ENCODE measurements around the genes ATP5MG, FOXR1 and RPS25.

DNA sequence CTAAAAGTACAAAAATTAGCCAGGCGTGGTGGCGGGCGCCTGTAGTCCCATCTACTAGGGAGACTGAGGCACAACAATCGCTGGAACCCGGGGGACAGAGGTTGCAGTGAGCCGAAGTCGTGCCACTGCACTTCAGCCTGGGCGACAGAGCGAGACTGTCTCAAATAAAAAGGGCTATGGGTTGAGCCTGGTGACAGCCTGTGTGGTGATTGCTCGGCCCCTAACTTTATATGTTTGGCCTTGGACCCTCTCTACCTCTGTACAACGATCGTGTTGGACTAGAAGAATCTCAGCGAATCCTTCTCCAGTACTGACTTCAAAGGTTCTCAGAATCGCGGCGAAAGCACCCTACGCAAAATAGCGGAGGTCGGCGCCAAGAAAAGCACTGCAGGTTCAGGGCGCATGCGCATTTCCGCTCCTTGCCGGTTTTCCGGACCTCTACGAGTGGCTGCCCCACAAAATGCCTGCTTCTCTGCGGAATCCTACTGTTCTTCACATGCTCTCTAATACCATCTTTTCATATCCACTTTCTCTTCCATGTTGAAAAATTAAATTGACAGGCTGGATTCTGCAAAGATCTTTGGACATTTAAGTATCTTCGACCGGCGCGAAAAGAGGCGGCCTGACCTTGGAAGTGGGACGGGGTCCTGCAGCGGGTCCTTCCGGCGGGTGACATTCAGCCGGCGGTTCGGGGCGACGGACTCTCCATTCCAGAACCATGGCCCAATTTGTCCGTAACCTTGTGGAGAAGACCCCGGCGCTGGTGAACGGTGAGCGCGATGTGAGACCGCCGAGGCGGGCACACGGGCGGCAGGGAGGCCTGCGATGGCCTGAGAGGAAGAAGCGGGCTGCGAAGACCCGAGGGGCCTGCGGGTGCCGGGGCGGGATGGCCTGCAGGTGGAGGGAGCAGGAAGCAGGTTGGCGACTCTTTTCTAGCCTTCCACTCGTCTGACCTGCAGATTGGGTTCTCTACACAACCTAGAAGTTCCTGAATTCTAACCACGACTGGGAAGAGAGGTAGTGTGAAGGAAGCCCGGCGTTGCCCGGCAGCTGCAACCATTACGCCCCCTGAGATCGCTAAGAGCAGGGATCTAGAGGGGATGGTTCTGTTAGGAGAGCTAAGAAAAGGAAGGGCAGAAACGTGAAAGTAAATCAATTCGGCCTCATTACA lies at the start of gene ATP5MG:
Gene ATP5MG (plus strand): TSS at position 659 of the 1,171 bp plus-strand sequence.
- RRBS: 3% methylated on average over 14 of the region's 69 CpGs

GRCh38 chr11:118402119-118402604 lies 756 bp downstream of the ATP5MG start:
- RRBS: no CpG with 5 or more reads among the region's 13 CpGs

GRCh38 chr11:118437019-118437869 lies 952 bp downstream of the KMT2A start:
- RRBS: 6% methylated on average over 12 of the region's 30 CpGs

DNA sequence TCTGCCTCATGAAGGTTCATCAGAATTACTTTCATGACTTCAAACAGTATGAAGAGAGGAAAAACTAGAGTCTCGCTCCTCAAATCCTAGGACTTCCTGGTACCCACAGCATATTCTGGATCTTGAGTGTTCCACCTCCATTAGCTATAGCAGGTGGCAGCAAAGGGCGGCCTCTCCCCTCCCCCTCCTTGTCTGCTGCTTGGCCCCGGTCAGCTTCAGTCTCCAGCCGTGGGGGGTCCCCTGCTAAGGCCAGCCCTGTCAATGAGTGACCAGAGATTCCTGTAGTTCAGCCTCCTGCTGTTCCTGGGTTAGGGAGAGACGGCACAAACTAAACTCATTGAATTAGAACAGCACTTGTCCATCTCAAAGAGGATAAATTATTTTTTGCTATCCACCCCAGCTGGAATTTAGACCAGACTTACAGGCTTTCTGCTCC lies 1.3 kb upstream of the PHLDB1 start:
- RRBS: no CpG with 5 or more reads among the region's 5 CpGs

- RRBS: 44% methylated on average over 9 of the region's 55 CpGs
These were observed 27.6 kb downstream of the PHLDB1 start for GRCh38 chr11:118634738-118635766.

DNA sequence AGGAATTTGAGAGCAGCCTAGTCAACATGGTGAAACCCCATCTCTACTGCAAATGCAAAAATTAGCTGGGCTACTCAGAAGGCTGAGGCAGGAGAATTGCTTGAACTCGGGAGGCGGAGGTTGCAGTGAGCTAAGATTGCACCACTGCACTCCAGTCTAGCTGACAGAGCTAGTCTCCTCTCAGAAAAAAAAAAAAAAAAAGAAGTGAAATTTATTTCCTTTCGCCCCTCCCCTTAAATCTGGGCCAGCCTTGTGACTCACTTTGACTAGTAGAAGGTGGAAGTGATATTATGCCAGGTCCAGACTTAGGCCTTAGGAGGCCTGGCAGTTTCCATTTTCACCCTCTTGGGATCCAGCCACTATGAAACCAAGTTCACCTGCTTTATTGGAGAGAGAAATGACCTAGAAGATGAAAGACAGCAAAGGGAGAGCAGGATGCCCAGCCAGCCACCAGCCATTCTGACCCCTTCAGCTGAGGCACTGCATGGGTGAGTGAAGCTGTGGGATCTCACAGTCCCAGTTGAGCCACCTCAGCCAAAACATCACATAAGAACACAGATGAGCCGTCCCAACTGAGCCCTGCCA lies 20.8 kb upstream of the TREH start:
- RRBS: no CpG with 5 or more reads among the region's 4 CpGs

- RRBS: no CpG with 5 or more reads among the region's 2 CpGs
These were observed 19.5 kb upstream of the CXCR5 start for GRCh38 chr11:118864225-118864571.

DNA sequence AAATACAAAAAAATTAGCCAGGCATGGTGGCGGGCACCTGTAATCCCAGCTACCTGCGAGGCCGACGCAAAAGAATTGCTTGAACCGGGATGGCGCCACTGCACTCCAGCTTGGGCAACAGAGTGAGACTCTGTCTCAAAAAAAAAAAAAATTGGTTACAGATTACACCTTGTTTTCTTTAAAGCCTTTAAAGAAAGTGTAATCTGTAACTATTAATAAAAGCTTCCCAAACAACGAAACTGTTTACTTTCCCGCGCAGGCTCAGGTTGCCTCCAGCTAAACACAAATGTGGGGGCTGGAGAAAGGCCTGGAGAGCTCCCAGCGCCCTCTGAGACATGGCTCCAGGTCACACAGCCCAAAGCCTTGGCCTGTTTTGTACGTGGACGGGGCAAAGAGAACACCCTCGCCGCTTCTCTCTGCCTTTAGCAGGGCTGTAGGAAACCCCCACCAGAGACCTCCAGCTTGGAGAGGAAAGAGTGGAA lies 14.0 kb upstream of the CXCR5 start:
- RRBS: no CpG with 5 or more reads among the region's 14 CpGs

DNA sequence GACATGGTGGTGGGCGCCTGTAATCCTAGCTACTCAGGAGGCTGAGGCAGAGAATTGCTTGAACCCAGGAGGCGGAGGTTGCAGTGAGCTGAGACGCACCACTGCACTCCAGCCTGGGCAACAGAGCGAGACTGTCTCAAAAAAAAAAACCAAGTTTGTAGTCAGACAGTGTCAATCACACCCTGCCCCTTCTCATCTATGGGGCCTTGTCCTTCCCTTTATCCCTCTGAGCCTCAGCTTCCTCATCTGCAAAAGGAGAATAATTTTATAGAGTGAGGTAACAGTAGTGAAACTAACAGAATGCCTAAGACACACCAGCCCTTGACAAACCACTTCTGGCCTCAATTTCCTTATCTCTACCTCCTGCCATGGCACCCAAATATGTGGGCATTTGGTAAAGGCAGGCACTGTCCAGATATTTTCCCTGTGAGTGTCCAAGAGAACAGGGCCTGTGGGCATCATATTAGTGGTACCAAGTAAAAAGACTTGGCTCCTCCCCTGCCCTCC lies 10.7 kb downstream of the BCL9L start:
- RRBS: no CpG with 5 or more reads among the region's 4 CpGs

DNA sequence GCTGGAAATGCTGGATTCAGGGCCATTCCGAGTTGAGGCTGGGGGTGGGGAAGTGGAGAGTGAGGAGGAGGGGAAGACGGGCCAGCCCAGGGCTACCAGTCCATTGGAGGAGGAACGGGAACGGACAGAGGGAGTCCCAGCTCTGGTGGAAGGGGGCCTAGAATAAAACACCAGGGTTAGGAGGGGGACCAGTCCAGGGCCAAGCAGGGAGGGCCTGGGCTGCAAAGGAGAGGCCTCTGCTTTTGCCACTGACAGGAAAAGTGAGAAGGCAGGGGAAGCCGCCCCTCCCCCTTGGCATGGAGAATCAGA lies 4.3 kb downstream of the BCL9L start:
- RRBS: no CpG with 5 or more reads among the region's 5 CpGs

GRCh38 chr11:118971629-118972052 lies at the start of gene FOXR1:
Gene FOXR1, plus strand, starts transcription at chr11:118971761.
- RRBS: 60% methylated on average over 1 of the region's 34 CpGs

DNA sequence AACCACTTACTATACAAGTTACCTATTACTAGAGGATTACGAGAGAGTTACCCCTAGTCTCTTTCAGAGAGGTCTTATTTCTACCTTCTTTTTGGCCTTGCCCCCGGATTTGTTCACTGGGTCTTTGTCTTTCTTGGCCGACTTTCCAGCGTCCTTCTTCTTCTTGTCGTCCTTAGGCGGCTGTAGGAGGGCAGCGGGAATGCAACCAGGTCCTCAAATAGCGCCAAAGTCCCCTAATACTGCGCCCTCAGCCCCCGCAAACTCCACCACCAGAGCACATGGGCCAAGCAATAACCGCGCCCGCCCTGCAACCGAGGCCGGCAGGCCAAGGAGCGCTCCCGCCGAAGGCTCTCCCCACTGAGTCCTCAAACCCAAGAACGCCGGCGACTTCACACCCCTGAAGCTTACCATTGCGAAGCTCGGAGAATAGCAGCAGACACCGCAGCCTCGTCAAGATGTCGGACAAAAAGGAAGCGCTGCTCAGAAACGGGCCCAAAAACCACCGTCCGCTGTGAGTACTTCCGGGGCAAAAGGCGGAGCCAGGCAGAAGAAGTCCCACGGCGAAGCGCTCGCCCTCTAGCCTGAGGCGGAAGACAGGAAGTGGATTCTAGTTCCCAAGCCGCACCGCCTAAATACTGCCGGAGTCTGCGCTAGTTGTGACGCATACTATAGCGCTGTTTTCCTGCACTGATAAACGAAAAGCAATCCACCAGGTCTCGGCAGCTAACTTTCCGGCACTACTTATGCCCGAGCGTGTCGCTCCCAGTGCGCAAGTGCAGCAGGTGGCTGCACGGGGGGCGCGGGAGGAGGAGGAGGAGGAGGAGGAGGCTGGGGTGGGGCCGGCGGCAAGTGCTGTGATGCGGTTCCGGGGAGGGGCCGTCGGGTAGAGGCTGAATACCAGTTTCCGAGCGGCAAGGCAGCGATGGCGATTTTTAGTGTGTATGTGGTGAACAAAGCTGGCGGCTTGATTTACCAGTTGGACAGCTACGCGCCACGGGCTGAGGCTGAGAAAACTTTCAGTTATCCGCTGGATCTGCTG lies at the start of gene RPS25:
Gene RPS25 (minus strand): TSS at position 470 of the 1,039 bp plus-strand sequence.
- RRBS: 4% methylated on average over 12 of the region's 68 CpGs

DNA sequence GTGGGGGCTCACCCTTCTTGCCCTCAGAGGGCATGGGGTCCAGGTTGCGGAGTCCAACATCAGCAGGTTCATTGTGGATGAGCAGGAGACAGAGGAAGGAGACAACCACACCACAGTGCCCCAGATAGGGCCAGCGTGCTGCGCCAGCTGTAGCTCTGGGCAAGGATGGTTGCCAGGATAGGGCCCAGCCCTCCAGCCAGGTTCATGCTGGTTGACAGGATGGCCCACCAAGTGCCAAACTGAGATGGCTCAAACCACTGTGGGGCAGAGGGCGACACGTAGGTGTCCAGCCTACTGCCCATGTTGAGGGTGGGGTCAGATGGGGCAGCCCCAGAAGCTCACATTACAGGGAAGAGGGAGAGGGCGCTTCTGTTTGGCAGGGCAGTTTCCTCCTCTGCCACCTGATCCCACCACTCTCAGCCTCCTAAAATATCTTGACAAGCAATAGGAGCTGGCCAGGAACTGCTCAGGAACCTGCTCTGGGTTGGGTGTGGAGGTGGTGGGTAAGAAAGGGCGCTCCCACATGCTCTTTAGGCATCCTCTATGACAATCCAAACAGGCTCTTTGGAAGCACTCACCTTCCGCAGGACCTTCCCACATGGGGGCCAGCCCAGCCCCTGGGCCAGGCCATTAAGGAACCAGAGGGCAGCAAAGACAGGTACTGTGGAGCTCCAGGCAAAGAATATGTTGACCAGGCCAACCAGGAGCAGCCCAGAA lies 9.2 kb downstream of the TRAPPC4 start:
- RRBS: no CpG with 5 or more reads among the region's 8 CpGs

DNA sequence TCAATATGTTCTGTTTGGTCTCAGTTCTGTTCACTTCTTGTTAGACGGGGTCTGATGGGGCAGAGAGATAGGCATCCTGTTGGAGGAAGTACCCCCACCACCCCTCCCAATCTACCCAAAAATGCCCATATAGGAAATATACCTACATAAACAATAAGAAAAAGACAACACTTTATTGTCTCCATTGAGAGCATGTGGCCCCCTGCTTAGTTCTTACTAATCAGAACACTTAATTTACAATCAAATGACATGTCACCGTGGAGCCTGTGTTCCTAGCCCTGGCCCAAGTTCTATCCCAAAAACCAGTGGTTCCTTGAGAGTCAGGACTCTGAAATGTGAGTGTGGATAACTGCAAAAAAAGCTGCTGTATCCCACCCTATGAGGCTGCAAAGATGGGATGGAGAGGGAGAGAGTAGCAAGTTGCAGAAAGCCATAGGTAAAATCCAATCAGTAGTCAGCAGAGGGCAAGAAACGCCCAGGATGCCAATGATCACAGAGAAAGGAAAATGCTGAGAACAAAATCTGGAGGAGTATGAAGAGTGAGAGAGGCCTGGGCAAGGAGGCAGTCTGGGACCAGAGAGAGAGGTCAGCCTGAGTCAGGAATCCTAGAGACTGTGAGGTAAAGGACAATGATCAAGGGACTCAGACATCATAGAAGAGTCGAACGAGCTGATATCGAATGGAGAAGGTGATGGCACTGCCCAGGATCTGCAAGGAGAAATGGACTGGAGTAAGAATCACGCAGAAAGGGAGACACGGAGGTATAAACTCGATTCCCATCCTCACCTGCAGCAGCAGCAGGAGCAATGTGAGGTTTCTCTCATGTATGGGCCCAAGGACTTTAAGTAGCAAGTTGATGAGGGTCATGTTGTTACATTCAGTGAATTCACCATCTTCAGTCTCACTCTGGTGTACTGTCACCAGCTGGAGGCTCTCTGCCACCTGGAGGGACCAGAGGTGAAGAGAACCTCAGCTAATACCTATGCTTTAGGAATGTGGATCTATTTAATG lies 1.4 kb upstream of the H2AX start:
- RRBS: no CpG with 5 or more reads among the region's 9 CpGs

DNA sequence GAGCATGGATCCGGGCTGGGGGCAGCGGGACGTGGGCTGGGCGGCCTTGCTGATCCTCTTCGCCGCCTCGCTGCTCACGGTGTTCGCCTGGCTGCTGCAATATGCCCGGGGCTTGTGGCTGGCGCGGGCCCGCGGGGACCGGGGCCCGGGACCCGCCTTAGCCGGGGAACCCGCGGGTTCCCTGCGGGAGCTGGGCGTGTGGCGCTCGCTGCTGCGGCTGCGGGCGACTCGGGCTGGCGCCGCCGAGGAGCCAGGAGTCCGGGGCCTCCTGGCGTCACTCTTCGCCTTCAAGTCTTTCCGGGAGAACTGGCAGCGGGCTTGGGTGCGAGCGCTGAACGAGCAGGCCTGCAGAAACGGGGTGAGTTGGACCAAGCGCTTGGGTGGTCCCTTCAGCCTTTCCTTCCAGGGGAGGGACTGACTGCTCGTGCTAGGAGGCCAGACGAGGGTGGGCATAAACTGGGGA lies 625 bp downstream of the C2CD2L start:
- RRBS: 1% methylated on average over 20 of the region's 43 CpGs

DNA sequence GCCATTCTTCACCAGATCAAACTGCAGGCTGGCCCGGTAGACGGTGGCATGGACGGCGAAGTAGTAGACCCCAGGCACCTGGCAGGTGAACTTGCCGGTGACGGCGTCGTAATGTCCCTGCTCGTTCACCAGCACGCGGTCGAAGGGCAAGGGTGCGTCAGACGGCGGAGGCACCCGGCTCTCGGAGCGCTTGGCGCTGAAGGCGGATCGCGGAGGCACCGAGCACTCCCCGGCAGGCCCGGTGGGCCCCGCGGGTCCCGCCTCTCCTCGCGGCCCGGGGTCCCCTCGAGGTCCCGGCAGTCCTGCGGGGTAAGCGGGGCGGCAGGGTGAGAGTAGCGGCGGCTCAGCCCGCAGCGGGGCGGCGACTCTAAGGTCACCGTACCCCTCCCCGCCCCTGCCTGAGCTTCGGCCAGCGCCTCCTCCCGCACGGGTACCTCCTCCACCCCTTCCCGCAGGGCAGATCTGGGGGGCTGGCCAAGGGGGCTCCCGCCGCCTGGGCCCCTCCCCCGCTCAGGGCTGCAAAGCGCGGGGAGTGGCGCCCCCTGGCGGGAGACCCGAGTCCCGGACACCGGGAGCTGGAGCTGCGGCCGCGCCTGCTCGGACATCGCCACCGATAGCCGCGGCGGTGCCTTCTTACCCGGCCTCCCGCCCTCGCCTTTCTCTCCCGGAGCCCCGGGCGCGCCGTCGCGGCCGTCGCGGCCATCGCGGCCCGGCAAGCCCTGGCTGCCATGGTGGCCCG lies 967 bp downstream of the C1QTNF5 start:
- RRBS: 7% methylated on average over 51 of the region's 85 CpGs

DNA sequence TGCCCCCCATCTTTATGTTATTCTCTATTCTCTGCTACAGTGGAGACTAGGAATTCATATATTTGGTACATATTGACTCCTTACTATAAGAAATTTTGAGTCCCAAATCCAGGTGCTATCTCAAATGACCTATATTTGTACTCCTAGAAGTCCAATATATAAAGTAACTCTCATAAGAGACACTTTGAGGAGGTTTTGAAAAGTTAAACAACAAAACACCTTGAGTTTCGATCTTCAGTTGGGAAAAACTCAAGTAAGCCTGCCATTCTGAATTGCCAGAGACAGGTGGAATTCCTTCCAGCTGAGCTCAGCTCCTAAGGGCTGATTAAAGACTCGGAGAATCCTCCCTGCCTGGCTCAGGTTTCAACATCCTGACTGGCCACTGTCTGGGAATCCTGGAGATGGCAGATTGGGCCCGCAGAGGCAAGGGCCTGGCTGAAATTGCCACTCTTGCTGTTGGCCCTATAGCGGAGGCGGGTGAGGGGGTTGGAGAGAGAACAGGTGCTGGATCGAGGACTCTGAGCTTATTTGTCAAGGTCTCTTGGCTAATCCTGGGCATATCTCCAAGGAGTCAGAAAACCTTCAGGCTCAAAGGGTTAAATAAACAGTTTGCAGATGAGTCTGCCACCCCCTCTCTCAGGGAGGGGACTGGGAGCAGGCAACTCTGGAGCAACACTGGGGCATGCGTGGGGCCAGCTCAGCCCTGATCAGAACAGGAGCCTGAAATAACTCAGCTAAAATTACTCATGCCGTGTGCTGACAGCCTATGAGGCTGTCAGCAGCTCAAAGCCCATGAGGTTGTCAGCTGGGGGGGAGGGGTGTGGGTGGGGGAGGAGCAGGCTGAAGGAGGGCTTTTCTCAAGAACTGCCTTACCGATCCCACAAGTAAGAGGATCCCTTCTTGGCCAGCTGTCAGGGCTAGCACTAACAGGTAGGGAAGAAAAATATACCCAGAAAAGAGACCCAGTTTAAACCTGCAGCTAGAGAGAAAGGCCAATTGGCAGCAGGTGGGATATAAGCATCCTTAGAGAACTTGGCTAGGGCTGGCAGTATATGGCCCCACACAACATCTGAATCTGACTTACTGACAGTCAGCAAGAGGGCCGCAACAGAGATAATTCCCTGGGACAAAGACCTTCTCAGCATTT lies 14.7 kb upstream of the MFRP start:
- RRBS: no CpG with 5 or more reads among the region's 10 CpGs

DNA sequence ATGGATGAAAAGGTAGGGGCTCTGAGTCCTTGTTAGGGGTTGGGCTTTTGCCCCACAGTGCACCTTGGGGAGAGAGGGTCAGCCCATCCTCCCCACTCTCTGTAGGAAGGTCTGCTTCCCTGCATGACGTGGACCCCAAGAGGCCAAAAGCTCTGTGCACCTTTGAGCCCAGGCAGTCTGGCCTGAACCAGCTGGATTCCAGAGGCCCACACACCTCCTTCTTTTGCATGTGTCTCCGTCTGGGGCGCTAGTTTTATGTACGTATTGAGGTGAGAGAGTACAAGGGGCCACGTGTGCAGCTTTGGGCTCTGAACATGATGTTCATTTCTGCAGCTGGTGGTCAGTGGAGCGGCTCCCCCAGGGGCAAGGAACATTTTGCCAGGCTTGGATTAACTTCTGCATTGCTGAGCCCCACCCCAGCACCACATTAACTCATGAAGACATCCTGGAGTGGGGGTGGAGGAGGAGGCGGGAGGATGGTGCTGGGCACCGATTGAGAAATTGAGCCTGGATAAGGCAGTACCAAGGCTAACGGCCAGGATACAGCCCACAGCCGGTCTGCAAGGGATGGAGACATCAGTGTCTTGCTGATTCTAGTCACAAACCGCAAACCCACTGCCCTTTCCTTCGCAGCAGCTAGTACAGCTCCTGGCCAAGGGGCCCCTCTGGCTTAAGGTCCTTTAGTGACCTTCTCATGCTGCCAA lies 13.8 kb downstream of the USP2 start:
- RRBS: no CpG with 5 or more reads among the region's 12 CpGs

DNA sequence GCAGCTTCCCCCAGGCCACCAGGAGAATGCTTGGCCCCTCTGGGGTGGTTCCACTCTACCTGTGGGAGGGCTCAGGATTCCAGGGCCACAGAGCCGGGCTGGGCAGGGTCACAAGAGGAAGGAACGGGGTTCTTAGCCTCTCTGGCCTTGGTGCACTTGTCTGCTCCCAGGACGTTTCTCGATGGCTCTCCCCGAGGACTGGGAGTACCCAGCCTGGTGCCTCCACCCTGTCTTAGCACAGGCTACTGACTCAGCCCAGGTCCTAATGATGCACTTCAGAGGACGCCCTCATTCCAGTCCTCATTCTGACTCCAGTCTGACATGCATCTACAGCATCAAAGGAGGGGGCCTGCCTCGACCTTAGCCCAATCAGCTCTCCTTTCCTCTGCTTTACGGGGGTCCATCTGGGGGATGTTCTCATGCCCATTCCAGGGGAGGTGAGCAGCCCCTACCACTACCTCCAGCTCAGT lies 1.1 kb downstream of the USP2 start:
- RRBS: no CpG with 5 or more reads among the region's 8 CpGs

DNA sequence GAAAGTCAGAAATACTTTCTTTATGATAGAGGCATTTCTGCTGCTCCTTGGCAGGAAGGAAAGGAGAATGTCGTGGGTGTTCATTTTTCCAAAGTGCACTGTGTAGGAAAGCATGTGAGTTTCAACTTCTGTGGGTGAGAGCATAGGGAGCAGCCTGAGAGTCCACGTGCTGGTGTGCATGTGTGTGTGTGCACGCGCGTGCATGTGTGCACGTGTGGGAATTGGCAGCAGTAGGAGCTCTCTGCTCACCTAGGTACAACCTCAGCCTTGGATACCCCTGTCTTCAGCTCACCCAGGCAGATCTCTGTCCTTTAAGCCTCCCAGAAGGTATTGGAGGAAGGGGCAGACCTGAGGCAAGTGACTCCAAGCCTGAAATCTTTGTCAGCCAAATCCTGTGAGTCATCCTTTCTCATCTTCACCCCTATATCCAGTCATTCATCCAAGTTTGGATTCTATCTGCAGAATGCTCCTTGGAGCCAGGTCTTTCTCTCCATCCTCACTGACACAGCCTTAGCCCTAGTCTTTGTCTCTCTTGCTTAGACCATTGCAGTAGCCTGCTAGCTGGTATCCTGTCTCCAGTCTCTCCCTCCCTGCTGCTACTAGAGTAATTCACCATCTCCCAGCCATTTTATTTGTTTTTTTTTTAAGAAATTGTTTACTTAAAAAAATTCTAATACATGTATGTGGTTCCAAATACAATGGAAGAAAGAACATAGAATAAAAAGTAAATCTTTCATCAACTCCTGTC lies 10.3 kb upstream of the THY1 start:
- RRBS: no CpG with 5 or more reads among the region's 6 CpGs